Parietal lobe (tissue), 2 donors: ENCODE data around the genes NDRG4, TK2 and CMTM3.

DNA sequence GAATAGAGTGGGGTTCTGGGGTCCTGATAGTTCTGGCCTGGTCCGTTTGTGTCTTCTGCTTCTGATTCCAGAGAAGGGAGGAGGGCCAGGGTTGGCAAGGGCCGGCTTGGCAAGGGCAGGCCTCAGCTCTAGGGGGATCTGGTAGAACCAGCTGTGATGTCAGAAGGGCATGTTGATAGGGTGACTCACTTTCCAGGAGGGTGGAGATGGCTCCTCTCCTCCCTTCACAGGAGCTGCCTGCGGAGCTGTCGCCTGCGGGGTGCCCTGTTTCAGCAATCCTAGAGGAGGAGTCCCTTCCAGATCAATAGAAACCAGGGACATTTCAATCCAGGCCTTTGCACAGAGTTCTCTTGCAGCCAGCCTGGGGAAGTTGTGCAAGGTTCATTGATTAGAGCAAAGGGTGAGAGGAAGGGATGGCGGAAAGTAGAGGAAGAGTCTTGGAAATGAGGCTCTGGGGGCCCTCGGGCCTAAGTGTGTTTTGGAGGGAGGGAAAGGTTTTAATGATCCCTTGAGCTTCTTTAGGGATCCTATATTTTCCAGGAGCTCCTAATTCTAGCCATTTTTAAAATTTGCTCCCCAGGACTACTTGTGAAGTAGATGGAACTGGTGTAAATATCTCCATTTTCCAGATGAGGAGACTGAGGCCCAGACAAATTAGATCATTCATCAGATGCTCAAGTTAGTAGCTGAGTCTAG is 24.7 kb upstream of the CSNK2A2 start:
- RAMPAGE, long total RNA = no peak

DNA sequence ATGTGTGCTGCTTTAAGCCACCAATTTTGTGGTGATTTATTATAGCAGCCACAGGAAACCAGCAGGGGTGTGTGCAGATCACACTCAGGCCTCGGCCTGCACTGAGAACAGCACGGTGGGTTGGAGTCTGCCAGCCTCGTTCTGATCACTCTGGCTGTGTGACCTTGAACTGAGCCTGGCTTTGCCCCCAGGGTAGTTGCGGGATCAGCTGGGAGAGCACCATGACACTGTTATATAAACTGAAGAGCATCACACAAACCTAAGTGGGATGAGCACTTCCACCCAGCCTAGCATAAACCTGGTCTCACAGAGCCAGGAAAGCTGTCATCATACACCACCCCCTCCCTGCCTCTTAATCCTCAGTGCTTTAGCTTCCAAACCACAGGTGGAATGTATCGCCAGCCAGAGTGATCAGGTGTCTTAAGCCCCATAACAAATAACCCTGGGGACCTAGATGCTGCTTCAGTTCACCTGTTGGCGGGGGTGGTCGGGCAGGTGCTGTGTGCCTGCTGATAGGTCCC is 28.6 kb upstream of the NDRG4 start:
- RAMPAGE, long total RNA = no peak

DNA sequence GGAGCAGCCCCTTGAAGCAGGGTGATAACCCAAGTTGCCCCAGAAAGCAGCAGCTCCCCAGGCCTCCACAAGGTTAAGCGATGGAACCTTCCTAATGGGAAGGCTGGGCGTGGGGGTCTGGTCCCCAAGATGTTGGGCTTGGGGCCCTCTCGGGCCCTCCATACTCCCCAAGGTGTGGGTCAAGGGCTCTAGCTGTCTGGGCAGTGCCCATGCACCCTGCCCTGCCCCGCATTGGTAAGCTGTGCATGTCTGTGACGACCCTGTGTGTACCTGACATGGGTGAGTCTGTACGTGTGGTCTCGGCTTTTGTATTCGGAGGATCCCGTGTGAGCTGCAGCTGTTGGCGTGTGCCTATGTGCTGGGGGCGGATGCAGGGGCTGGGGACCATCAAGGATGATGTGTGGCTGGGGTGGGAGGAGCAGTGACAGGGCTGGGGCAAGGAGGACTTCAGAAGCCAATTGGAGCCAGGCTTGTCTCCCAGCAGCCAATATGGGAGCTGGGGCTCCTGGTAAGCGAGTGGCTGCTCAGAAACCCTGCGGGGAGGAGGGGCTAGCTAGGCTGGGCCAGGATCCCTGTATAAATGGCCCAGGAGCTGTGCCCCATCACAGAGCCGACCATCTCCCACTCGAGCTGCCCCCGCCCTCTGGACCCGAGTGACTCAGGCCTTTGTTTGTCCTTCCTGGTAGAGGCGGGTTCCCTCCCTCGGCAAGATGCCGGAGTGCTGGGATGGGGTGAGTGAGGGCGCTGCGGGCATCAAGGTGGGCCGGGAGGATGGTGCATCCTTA is at the start of gene NDRG4:
NDRG4 (plus strand) TSS at position 605 of the 785 bp plus-strand sequence.
- RAMPAGE, long total RNA = no peak

GRCh38 chr16:58517770-58518749 is 2.7 kb downstream of the SETD6 start:
- RAMPAGE, long total RNA = no peak

DNA sequence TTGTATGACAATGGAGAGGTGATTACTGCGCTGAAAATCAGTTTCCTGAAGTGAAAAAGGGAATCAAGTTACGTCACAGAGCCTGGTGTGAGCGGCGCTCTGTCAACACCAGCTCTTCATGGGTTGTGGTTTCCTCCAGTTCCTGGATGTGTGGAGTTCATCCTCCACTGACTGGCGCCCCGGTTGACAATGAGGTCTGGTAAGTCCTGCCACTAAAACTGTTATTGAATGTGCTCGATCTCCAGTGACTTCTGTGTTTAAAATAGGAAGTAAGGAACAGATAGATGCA is 21.8 kb upstream of the GOT2 start:
- RAMPAGE, long total RNA = no peak

GRCh38 chr16:58881686-58882104 is 147.6 kb upstream of the GOT2 start:
- RAMPAGE, long total RNA = no peak

GRCh38 chr16:65068906-65069349 is 52.9 kb downstream of the CDH11 start:
- RAMPAGE, long total RNA = no peak

GRCh38 chr16:65122662-65123413 is 975 bp upstream of the CDH11 start:
- RAMPAGE, long total RNA = no peak

DNA sequence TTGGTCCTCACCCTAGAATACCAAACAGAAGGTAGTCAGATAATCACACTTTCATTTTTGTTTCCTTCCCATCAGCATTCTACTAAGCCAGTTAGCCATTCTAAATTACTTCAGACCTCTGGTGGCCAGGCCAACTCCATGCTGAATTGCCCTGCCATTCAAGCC is 420.9 kb upstream of the CDH5 start:
- RAMPAGE, long total RNA = no peak

DNA sequence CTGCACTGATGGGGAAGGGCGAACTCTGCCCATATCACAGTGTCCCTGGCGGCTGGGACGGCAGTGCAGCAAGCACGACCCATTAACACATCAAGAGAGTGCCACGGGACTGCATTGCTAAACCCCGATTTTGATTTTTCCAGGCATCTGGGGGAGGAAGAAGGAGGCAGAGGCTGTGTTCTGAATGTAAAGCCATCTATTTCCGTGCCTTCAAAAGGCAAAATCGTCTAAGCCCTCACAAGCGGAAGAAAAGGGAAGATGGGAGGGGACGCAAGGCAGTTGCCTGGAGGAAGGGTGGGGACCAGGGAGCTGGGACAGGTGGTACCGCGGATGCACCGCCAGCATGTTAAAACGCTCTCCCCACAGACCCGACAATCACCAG is 238.9 kb upstream of the CDH5 start:
- RAMPAGE, long total RNA = no peak

GRCh38 chr16:66363969-66365222 is 2.1 kb upstream of the CDH5 start:
- RAMPAGE, long total RNA = no peak

- RAMPAGE, long total RNA = no peak
Measured at GRCh38 chr16:66376528-66377353, 10.2 kb downstream of the CDH5 start.

- RAMPAGE, long total RNA = no peak
Measured at GRCh38 chr16:66377354-66377888, 10.9 kb downstream of the CDH5 start.

- RAMPAGE, long total RNA = no peak
Measured at GRCh38 chr16:66408117-66409244, 18.6 kb upstream of the BEAN1 start.

- RAMPAGE, long total RNA = no peak
Measured at GRCh38 chr16:66503007-66503436, 46.9 kb downstream of the TK2 start.

GRCh38 chr16:66531238-66531623 is 18.7 kb downstream of the TK2 start:
- RAMPAGE, long total RNA = no peak

- RAMPAGE, long total RNA = no peak
Measured at GRCh38 chr16:66549548-66550562, at the start of gene TK2. TK2 (minus strand) TSS chr16:66550122.

DNA sequence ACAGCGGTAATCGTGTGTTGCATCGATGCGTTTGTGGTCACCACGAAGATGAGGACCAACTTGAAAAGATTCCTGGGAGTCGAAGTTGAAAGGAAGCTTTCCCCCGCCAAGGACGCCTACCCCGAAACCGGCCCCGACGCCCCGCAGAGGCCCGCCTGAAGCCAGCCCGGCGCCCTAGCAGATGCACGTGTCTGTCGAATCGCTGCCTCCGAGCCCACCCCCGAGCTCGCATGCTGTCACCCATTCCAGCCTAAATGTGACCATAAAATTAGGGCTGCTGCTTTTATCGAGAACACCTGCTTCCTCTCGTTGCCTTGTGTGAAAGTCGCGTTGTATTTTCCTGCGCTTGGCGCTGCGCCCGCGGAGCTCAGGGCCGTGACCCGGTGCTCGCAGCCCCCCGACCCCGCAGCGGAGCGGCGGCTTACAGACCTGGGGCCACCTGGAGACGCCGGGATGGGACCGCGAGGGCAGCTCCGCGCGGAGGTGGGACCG is 374 bp upstream of the CMTM2 start:
- RAMPAGE, long total RNA = no peak

- RAMPAGE, long total RNA = no peak
Measured at GRCh38 chr16:66580221-66580930, 1.1 kb downstream of the CMTM2 start.

GRCh38 chr16:66603837-66604843 is at the start of gene CMTM3:
CMTM3 (plus strand) TSS chr16:66604704.
- RAMPAGE, long total RNA = no peak